ENCODE results near the gene FRG2B.

DNA sequence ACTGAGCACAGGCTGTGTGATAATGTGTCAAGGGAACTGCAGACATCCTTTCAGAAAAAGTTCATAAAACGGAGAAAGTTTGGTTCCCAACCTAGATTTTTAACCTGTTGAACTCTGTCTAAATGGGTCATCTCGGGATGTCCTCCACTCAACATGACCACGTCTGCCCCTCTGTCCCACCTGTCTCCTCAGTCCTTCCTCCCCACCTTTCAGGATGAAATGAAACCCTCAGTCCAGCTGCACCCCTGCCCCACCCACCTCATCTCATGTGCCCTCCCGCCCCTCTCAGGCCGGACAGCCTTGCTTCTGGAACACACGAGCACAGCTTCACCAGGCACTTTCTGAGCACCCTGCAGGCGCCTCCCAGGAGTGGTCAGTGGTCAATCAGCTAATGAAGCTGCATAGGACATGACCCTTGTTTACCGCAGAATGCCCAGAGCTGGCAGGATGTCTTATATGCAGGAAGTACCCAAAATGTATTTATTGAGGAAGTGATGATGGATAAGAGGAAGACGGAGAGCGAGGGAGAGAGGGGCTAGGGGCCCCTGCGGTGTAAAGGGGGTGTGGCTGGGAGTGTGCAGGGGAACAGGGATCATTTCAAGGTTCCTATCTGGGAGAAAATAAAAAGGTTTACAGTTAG, 3.2 kb downstream of the CYP2E1 start:
- RRBS: no CpG with 5 or more reads among the region's 11 CpGs

- RRBS: no CpG with 5 or more reads among the region's 11 CpGs
Observed at GRCh38 chr10:133626514-133627198, at the start of gene FRG2B. Gene FRG2B, minus strand, starts transcription at chr10:133626795.